HT1080 (cell line): ENCODE measurements around the genes MYRF and SCGB1A1.

RAMPAGE:
- cytosol, long total RNA = no peak
- long total RNA = no peak
- nucleus, long total RNA = no peak
These were observed 12.2 kb downstream of the TKFC start for GRCh38 chr11:61344950-61345812.

DNA sequence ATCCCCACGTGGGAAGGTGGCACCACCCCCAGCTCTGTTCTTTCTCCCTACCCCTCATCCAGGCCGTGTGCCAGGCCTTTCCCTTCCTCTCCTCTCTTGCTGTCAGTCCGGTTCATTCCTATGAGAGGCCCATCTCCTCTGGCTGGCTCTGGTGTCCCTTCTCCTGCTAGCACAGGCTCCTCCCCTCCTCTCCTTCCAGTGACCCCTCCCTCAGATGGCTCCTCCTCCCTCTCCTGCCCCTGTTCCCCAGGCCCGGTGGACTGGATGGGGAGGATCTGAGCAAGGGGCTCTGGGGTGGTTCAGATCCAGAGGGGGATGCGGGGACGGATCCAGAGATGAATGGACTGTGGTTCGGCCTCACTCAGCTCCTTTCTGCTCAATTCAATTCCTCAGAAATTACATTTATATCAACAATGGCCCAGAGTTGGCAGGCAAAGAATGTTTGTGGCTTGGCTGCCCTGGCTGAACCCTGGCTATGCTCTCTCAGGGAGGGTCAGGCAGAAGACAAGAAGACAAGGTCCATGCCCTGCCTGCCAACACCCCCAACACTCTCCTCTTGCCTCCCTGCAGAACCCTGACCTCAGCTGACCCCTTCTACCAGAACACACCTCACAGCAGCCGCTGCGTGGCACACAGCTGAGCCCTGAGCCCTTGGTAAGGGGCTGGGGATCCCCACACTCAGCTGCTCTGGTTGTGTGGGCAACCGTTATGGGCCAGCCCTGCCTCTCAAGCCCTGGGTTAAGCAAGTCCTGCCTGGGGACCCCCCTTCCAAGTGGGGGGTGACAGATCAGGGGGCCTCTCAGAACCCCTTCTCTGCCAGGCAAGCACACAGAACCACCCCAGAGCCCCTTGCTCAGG lies 9.2 kb downstream of the PPP1R32 start:
RAMPAGE:
- cytosol, long total RNA = no peak
- long total RNA = no peak
- nucleus, long total RNA = no peak

DNA sequence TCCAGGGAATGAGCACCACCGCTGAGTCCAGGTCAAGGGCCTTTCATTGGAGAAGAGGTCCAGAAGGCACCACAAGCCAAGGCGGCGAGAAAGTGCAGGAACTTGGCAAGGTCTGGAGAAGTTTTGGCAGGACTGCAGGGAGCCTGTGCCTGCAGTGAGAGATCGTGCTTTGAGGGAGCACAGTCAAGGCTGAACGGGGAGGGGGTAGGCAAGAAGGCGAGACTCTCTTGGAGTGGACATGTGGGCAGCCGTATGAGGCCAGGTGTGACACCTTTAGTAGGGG lies 30.4 kb downstream of the LRRC10B start:
RAMPAGE:
- cytosol, long total RNA = no peak
- long total RNA = no peak
- nucleus, long total RNA = no peak

RAMPAGE:
- cytosol, long total RNA = no peak
- long total RNA = no peak
- nucleus, long total RNA = no peak
These were observed 27.2 kb downstream of the SYT7 start for GRCh38 chr11:61553605-61554071.

RAMPAGE:
- cytosol, long total RNA = no peak
- long total RNA = no peak
- nucleus, long total RNA = no peak
These were observed 25.3 kb downstream of the SYT7 start for GRCh38 chr11:61555335-61556130.

RAMPAGE:
- cytosol, long total RNA = no peak
- long total RNA = no peak
- nucleus, long total RNA = no peak
These were observed 45.8 kb upstream of the SYT7 start for GRCh38 chr11:61626550-61627249.

GRCh38 chr11:61694989-61695850 lies 15.0 kb downstream of the DAGLA start:
RAMPAGE:
- cytosol, long total RNA = no peak
- long total RNA = no peak
- nucleus, long total RNA = no peak

DNA sequence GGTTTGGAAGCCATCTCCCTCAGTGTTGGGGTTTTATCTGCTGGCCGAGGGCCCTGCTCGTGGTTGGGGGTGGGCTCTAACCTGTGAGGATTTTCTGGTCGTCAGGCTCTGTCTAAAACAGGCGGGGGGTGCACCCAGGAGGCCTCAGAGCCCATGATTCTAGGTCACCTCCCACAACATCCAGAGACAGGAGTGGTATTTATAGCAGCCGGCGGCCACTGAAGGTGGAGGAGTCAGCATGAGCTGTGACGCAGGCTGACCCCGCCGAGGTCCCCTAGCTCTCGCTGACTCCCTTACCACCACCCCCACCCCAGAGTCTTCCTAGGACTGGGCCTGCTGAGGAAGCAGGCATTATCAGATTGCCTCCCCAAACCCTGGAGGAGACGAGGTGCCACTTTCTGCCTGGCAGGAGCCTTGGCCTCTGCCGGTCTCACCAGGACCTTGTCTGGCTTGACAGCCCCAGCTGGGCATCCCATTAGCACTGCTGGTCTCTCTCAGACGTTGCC lies 26.3 kb downstream of the DAGLA start:
RAMPAGE:
- cytosol, long total RNA = no peak
- long total RNA = no peak
- nucleus, long total RNA = no peak

GRCh38 chr11:61752228-61752867 lies at the start of gene MYRF:
TSS of gene MYRF (plus strand) at chr11:61752636.
RAMPAGE:
- cytosol, long total RNA = no peak
- long total RNA = no peak
- nucleus, long total RNA = no peak

GRCh38 chr11:61764299-61764938 lies 12.0 kb downstream of the MYRF start:
RAMPAGE:
- cytosol, long total RNA = no peak
- long total RNA = no peak
- nucleus, long total RNA = no peak

DNA sequence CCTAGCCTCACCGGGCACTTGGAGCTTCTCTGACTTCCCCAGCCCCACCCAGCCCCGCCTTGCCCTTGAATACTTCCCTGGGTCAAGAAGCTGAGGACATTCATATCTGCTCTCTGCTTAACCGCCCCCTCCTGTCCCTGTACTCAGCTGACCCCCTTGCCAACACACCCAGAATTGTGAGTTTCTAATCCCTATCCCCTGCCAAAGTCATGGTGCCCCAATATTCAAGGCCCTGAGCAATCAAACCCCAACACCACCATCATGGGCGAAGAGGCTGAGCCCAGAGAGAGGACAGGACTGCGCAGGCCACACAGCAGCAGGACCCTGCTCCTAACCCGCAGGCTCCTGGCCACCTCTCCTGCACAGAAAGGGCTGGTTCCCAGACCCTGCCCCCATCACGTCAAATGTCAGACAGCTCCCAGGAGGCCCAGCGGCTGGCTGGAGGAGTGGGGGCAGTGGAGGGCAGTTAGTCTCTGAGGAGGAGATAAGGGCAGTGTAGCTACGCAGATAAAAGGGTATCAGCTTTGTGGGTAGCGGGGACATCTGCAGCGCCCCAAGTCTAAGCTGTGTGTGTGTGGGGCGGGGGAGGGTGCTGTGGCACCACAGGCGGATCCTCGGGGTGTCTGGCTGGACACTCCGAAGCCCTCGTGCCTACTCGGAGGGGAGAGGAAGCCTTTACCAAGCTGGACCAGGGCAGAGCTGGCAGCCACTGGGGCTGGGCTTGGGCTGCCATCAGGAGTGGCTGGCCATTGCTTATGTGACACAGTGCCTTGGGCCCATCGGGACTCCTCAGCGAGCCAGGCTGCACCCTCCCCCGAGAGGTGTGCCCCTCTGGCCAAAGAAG lies 21.6 kb downstream of the FADS3 start:
RAMPAGE:
- cytosol, long total RNA = no peak
- long total RNA = no peak
- nucleus, long total RNA = no peak

DNA sequence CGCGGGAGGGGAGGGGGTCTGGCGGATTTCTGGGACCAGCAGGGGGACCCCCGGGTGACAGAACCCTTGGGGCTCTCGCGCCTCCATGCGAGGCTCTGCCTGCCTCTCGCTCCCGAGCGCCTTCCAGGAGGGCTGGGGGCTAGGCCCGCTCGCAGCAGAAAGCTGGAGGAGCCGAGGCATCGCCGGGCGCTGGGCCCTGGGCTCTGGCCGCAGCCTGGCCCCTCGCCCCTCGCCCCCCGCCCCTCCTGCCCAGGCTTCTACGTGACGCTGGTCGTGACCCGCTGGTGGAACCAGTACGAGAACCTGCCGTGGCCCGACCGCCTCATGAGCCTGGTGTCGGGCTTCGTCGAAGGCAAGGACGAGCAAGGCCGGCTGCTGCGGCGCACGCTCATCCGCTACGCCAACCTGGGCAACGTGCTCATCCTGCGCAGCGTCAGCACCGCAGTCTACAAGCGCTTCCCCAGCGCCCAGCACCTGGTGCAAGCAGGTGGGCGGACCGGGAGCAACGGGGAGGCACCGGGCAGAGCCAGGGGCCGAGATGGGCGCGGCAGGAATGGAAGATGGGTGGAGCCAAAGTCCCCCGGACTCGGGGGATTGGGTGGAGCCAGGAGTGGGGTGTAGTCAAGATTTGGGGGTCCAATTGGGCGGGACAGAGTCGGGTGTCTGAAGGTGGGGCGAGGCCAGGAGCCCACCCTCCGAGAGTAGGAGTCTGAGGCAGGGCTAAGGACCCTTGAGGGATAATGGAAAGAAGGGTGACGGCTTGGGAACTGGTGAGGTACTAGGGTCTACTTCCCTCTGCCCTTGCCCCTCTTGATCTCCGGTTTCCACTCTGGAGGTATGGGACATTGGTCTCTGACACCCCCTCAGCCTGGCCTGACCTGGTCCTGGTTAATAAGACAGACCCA lies 5.6 kb downstream of the BEST1 start:
RAMPAGE:
- cytosol, long total RNA = no peak
- long total RNA = no peak
- nucleus, long total RNA = no peak

DNA sequence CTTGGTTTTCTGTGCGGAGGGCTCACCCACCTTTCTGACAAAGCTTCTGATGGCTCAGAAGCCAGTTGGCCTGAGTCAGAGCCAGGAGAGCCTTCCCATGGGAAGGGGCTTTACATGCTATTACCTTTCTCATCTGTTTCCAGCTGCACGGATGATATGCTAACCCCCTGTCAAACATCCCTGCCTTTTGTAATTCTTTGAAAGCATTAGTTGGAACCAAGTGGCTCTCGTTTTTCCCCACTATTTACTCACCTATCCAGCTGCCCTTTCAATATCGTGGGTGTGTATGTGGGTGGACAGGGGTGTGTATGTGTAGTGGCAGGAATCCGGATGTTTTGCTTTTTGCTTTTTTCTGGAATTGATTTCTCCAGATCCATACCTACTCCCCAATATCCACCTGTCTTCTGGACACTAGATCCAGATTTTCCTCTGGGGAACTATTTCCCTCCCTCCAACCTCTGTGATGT lies 9.9 kb upstream of the FTH1 start:
RAMPAGE:
- cytosol, long total RNA = no peak
- long total RNA = no peak
- nucleus, long total RNA = no peak

GRCh38 chr11:62045533-62046014 lies 78.1 kb upstream of the FTH1 start:
RAMPAGE:
- cytosol, long total RNA = no peak
- long total RNA = no peak
- nucleus, long total RNA = no peak

RAMPAGE:
- cytosol, long total RNA = no peak
- long total RNA = no peak
- nucleus, long total RNA = no peak
These were observed 11.3 kb upstream of the INCENP start for GRCh38 chr11:62112541-62112975.

DNA sequence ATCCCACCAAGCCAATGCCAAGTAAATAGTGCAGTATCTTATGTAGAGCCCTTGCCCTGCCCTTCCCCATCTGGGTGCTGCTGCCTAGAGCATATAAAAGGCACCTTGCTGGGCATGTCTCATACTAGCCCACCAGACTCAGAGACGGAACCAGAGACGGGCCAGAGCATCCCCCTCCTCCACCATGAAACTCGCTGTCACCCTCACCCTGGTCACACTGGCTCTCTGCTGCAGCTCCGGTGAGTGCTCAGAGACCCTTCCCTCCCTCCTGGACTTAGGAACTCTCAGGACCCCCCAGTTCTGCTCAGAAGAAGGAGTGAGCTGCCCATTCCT lies at the start of gene SCGB1A1:
Gene SCGB1A1 (plus strand): TSS at position 122 of the 333 bp plus-strand sequence.
RAMPAGE:
- cytosol, long total RNA = no peak
- long total RNA = no peak
- nucleus, long total RNA = no peak

GRCh38 chr11:62523457-62524626 lies 22.8 kb downstream of the AHNAK start:
RAMPAGE:
- cytosol, long total RNA = no peak
- long total RNA = no peak
- nucleus, long total RNA = no peak

DNA sequence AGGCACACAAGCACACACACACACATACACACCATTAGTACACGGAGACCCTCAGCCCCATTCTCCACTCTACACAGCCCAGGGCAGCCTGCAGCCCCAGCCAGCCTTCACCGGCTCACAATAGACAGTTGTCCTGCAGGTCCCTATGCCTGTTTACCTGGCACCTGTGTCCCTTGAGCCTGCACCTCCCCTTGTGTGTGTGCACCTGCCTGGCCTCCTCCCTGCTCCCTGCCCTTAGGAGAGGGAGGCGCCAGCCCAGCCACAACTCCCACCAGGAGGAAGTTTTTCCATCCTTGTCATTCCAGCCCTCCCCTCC lies 4.5 kb downstream of the AHNAK start:
RAMPAGE:
- cytosol, long total RNA = no peak
- long total RNA = no peak
- nucleus, long total RNA = no peak

DNA sequence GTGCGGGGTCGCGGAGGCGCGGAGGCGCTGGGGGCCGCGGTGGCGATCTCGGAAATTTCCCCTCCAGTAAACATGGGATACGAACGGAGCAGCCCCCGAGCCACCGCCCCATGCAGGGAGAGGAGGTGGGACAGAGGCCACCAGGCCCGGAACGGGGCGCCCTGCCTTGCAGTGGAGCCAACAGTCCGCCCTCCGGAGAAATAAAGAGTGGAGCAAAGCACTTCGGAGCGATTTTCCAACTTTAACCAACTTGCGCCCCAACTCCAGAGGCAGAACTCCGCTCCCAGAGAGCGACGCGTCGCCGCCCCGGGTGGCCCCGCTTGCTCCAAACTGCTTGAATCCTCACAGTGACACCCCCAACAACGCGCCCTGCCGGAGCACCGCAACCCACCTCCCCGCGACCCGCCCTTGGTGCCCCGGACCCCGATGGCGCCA lies 385 bp downstream of the AHNAK start:
RAMPAGE:
- cytosol, long total RNA = no peak
- long total RNA = no peak
- nucleus, long total RNA = no peak

DNA sequence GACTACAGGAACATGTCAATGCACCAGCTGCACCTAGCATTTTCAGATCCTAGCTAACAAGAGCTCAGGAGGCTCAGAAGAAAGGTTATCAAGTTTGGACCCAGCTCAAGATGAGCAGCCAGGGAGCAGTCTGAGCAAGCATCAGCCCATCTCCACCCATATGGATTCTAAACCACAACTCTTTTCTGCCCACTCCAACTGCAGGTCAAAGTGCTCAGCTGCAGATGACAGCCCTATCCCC lies 10.5 kb upstream of the AHNAK start:
RAMPAGE:
- cytosol, long total RNA = no peak
- long total RNA = no peak
- nucleus, long total RNA = no peak